Bronchial epithelial cell (primary cell): Measurements from ENCODE around the genes CEP295, VSTM5, GPR83 and CEP57.

GRCh38 chr11:93486961-93487550 lies 56.1 kb downstream of the SMCO4 start:
- RRBS, 2 experiments: no CpG with 5 or more reads among the region's 8 CpGs

DNA sequence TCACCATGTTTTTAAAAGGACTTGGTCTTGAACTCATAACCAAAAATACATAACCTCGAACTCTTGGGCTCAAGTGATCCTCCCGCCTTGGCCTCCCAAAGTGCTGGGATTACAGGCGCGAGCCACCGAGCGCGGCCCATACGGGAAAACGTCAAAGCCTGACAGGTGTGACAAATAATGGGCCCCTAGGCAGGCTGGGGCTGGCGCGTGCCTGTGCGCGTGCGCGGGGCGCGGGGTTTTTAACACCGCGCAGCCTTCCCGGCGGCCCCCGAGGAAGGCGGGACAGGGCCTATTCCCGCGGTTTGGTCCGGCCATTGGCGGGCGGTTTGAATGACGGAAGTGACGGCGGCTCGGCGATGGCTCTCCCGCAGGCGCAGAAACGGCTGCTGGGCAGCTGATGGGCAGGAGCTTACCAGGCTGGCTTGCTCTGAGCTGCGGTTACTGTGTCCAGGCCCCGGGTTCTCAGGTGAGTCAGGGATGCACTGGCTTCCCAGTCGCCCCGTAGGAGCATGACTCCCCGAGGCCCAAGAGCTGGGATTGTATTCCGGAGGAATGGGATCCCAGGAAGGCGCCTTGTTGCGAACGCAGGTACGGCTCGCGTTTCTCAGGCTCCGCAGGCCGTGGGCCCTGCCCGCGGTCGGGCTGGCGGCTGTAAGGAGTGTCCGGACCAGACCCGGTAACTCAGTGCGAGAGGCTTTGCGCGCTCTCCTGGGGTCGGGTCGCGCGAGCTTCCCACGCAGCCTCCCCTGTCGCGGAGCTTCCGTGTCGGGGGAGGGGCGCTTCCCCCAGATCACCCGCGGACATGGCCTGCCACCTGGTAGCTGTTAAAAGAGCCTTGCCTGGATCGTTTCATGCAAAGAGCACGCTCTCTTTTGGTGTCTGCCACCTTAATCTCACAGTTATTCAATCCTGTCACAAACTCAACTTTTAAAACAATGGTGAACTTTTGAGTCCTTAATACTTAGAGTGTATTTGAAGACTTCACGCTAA lies at the start of gene CEP295:
CEP295 (plus strand) TSS at position 374 of the 990 bp plus-strand sequence.
- RRBS, 2 experiments: 2% methylated on average over 10 of the region's 74 CpGs

- RRBS, 2 experiments: 0% methylated on average over 5 of the region's 26 CpGs; no CpG with 5 or more reads in 1 of the 2 experiments
These were observed 453 bp downstream of the C11orf54 start for GRCh38 chr11:93741762-93742488.

DNA sequence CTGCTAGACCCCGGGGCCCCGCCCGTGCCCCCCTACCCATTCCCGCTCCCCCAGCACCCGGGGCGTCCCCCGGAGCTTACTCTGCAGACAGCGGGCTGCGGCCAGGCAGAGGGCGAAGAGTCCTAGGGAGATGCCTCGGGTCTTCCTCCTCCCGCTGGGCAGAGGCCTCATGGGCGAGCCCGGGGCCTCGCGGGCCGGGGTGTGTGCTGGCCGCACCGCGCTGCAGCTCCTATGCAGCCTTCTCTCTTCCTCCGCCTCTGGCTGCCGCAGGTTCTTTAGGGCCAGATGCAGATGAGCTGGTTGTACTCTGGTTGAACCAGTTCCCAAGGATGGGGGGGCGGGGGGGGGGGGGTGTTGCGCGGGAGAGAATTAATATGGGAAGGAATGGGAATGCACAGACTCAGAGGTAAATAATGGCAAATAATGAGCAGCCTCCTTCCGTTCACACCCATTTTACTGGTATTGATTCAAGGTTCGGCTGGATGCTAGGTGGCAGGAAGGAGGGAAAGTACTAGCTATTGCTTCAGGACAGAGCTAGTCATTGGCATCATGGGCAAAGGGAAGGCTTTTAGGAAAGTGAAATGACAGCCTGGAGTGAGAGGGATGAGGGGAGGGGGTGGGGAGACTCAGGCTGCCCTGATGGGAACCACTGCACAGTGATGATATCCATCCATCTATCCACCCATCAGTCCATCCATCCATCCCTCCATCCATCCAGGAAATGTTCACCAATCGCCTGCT lies at the start of gene VSTM5:
VSTM5 (minus strand) TSS at position 287 of the 741 bp plus-strand sequence.
- RRBS, 2 experiments: under 1 to 3% methylated on average over 8 to 11 of the region's 28 CpGs

DNA sequence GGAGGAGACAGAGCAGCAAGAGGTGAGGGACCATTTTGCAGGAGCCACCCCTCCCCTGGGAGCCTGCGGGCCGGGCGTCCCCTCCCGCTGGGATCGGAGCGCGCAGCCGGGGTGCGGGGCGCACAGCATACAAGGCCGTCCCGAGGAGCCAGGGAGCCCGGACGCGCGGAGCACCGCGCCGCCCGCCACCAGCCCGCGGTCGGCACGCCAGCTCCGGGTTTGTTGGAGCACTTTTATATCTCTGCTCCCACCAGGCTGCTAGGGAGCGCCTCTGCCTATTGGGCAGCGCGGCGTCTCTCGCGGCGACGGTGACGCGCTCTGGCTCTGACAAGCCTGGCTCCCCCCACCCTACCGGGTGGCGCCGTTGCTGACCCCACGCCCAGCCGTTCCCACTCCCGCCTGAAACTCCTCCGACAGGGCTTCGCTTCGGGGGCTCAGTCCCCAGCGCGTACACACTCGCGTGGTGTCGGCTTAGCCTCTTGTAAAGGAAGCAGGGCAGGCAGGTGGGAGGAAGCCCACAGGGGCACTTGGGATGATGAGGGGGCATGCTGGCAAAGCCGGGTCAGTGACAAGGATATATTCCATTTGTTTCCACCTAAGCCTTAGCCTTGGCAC lies at the start of gene GPR83:
GPR83 (minus strand) TSS at position 206 of the 615 bp plus-strand sequence.
- RRBS, 2 experiments: 2 to 3% methylated on average over 25 to 26 of the region's 50 CpGs

- RRBS, 2 experiments: no CpG with 5 or more reads among the region's 36 CpGs
These were observed 26.9 kb upstream of the AMOTL1 start for GRCh38 chr11:94740990-94741862.

DNA sequence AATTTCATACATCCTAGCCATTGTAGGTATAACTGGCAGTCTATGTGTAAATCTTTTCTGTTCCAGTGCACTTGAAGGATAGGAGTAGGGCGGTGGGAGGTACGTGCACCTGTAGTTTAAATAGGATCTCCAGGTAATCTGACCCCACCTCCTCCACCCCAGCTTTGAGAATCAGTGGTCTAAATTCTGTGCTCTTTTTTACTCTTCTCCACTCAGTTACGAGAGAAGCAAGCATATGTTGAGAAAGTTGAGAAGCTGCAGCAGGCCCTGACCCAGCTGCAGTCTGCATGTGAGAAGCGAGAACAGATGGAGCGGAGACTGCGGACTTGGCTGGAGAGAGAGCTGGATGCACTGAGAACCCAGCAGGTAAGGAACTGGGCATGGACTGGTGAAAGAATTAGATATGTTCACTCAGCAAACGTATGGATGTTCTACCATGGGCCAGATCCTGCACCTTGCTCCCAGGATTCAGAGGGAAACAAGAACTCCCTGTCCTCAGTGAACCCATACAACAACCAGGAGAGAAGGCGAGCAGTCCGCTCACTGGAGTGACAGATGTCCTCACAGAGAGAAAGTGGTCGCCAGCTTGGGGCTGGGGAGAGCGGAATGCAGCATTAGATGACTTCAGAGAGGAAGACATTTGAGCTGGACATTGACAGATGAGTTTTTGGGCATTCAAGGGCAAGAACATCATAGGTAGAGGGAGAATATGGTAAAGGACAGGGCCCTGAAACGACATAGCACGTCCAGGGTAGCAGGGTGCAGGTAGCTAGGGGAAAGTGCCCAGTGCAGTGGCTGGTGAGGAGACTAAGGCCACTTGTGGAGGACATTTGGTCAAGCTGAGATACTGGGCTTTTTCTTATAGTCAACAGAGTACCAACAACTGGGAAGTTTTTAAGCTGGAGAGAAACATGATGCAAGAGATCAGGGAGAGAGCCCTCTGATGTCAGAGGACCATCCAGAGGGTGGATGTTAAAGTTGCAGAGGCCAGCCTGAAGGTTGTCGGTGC lies 85.9 kb downstream of the AMOTL1 start:
- RRBS, 2 experiments: no CpG with 5 or more reads among the region's 14 CpGs

GRCh38 chr11:95067306-95068321 lies 895 bp downstream of the SRSF8 start:
- RRBS, 2 experiments: 1 to 2% methylated on average over 4 of the region's 88 CpGs

DNA sequence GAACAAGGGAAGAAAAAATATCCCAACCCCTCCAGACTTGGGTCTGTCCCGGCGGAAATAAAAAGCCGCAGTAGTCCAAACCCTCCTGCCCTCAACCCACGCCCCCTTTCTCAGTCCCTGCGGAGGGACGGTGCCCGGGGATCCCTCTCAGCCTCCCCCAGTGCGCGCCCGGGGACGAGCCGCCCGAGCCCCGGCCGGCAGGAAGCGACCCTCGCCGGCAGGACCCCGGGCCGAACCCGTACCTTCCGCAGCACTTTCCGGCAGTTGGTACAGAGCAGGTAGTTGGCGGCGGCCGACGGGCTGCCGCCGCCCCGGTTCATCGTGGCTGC lies 497 bp downstream of the SESN3 start:
- RRBS, 2 experiments: under 1 to 1% methylated on average over 15 of the region's 31 CpGs

DNA sequence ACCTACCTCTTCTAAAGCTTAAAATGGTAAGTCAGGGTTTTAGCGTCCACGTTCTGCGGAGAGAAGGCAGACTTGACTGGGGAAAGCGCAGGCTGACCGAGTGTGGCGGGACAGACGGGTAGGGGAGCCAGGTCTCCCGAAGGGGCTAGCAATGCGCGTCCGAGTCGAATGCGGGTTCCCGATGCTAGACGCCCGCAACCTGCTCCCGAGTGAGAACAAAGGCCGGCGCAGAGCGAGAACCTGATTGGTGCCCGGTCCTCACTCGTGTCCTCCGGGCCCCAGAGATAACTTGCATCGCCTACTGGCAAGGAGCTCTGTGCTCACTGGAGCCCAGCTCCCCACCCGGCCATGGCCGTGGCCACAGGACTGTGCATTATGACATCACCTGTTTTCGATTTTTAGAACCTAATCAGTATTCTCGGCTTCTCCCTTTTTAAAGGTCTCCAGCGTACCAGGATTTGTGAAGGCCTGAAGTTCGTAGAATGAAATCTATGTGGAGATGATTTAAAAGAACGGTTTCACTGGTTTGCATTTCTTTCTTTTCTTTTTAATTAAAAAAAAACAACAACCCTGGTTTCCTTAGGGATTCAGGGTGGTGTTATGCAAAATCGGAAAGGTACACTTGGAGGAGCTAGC lies 1.3 kb upstream of the SESN3 start:
- RRBS, 2 experiments: 2 to 5% methylated on average over 3 of the region's 32 CpGs

DNA sequence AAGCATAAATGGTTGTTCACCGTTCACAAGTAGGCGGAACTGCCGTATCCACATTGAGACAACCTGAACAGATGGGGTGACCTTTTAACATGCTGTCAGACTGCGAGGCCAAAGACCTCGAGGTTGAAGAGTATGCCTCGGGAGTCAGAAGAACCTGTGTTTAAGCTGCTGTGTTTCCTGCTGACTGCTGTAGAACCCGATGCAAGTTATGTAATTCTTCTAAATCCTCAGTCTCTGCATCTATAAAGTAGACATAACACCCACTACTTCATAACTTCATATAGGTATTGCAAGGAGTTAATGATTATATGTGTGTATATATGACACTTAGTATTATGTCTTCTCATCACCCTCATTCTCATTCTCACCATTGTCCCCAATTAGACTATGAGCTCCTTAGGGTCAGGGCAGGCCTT lies 199.2 kb downstream of the FAM76B start:
- RRBS, 2 experiments: no CpG with 5 or more reads among the region's 7 CpGs

DNA sequence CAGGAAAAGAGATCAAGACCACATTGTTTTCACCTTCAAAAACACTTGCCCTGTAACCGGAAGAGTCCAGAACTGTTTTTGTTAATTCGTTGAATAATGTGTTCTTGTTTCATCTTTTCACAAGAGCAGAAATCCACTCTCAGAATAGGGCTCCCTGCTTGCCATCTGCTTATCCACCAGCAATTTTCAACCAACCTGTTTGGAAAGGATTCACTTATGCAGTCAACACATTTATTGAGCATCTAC lies 100.6 kb downstream of the FAM76B start:
- RRBS, 2 experiments: no CpG with 5 or more reads among the region's 2 CpGs

DNA sequence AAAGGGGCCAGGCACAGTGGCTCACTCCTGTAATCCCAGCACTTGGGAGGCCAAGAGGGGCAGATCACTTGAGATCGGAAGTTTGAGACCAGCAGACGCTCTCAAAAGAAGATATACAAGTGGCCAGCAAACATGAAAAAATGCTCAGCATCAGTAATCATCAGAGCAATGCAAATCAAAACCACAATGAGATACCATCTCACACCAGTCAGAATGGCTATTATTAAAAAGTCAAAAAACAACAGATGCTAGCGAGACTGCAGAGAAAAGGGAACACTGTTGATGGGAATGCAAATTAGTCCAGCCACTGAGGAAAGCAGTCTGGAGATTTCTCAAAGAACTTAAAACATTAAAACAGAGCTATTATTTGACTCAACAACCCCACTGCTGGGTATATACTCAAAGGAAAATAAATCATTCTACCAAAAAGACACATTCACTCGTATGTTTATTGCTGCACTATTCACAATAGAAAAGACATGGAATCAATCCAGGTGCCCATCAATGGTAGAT lies 96.6 kb downstream of the FAM76B start:
- RRBS, 2 experiments: no CpG with 5 or more reads among the region's 4 CpGs

- RRBS, 2 experiments: no CpG with 5 or more reads among the region's 22 CpGs
These were observed at the start of gene CEP57 for GRCh38 chr11:95790291-95790623. Gene CEP57, plus strand, starts transcription at chr11:95790498.

GRCh38 chr11:96134421-96135152 lies 208.4 kb downstream of the MAML2 start:
- RRBS, 2 experiments: no CpG with 5 or more reads among the region's 1 CpG

DNA sequence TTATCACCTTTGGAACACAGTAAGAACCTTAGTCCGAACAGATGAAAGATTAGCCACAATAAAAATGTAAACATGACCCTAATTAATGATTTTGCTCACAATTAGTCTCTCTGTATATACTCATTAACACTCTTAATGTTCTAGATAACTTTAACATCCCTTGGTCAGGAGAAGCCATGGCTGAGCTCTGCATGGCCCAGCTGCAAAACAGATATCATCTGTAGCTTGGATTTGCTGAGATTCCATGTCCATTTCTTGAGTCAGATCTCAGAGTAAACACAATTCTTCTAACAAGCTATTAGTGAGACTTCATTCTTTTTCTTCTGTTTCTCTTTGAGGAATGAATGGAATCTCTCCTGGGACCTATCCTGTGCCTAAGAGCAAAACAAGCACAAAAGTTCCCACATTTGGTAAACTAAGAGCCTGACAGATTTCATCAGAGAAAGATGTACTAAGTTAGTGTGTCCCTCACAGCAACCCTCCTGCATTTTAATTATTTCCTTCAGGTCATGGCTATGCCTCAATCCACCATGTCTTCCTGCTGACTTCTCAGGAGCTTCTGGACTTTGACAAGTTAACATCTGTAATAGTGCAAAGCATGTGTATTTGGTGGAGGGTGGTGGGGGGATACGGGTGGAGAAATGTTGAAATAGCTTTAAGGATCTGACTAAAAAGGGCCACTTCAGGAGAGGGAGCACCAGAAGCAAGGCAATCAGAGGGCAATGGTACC lies 142.7 kb downstream of the MAML2 start:
- RRBS, 2 experiments: no CpG with 5 or more reads among the region's 2 CpGs

DNA sequence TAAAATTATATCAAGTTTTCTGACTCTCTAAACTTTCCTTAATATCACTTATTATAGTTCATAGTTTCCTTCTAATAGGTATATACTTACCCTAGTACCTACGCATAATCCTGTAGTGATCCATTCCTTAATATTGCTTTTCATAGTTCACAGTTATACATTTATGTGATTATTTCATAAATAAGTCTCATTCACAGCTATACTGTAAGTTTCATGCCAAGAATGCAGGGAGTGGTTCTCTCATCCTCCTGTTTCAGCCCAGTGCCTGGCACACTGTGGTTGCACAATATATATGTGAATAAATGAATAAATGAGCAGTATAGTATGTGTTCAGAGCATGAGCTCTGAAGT lies 115.8 kb downstream of the MAML2 start:
- RRBS, 2 experiments: no CpG with 5 or more reads among the region's 1 CpG

- RRBS, 2 experiments: no CpG with 5 or more reads among the region's 2 CpGs
These were observed 84.3 kb downstream of the MAML2 start for GRCh38 chr11:96258620-96259186.

- RRBS, 2 experiments: 2% methylated on average over 8 of the region's 28 CpGs
These were observed 1.6 kb downstream of the MAML2 start for GRCh38 chr11:96341032-96342084.

- RRBS, 2 experiments: no CpG with 5 or more reads among the region's 3 CpGs
These were observed 6.4 kb downstream of the CCDC82 start for GRCh38 chr11:96383167-96383760.